SK-N-DZ (cell line): Measurements from ENCODE around the genes COPS9, ANKMY1, KIF1A and MAB21L4.

GRCh38 chr2:239381562-239382289, 19.1 kb downstream of the HDAC4 start:
RAMPAGE:
- cytosol, long total RNA: no peak
- nucleus, long total RNA: no peak

DNA sequence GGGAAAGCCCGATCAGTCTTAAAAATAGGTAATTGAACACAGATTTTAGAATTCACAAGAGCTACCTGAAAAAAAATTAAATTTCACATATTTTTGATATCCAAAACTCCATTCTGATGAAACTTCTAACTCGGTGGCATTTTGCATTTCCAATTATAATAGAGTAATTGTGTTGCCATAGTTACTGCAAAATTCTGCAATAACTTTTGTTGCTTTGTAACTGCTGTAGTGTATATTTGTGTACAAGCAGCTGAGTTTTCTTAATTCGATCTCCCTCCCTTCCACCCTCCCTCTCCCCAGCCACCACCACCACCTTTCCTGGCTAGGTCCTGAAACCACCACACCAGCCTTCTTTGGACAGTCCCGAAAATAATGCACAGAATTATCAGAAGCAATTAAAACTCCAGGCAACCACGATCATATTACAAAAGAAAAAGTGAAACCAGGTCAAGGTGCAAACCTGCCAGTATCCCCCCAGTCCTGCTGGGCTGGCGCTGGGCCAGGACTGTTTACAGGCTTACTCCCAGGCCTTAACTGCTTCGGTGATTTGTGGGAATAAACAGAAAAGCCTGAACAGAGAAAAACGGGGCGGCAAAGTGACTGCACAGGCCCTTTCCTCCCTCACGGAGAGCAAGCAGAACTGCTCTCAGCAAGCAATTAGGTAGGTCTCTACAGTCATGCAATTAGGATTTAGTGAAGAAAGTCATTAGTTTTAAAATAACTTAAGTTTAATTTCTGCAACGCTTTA, 1.5 kb downstream of the HDAC4 start:
RAMPAGE:
- cytosol, long total RNA: no peak
- nucleus, long total RNA: no peak

RAMPAGE:
- cytosol, long total RNA: no peak
- nucleus, long total RNA: no peak
Observed at GRCh38 chr2:239465183-239466243, 64.7 kb upstream of the HDAC4 start.

GRCh38 chr2:239606052-239606434, 205.2 kb upstream of the HDAC4 start:
RAMPAGE:
- cytosol, long total RNA: no peak
- nucleus, long total RNA: no peak

GRCh38 chr2:240130575-240130980, 5.5 kb downstream of the COPS9 start:
RAMPAGE:
- cytosol, long total RNA: no peak
- nucleus, long total RNA: no peak

DNA sequence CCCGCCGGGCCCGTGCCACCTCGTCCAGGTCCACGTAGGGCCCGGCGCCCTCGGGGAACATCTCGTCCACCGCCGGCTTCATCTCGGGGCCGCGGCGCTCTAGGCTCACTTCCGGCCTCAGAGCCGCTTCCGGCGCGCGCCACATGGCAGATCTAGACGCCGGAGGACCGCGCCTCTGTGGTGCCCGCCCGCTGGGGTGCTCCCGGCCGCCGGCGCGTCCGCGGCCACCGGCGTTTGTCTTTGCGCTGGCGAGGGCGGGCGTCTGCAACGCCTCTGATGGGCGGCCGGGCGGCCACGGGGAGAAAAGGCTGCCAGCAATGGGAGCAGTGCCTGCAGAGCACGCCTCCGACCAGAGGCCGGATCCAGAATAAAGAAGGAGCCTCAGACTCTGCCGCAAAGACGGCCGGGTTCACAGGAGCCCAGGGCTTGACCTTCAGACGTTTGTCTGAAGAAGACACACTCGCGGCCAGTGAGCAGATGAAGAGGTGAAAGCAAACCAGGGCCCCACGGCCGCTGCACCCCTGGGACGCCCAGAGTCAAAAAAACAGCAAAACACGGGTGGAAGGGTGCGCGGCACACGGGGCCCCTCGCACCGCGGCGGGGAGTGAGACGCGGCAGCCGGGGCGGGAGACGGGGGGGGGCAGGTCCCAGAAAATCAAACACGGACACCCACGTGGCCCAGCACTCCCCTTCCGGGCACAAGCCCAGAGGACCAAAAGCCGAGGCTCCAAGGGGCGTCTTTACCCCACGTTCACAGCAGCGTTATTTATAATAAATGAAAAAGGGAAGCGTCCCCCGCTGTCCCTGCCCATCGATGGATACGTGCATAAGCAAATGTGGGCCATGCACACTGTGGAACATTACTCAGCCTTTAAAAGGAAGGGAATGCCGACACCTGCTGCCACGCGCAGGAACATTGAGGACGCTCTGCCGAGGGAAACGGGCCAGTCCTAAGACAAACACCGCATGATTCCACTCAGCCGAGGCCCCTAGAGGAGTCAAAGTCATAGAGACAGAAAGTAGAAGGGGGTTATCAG, at the start of gene COPS9:
Gene COPS9 (minus strand): TSS at position 103 of the 1,037 bp plus-strand sequence.
RAMPAGE:
- cytosol, long total RNA: start-site peak on the minus strand centred at position 90 of the sequence, 27 bp wide, 2,134 and 1,574 reads in 2 replicates
- nucleus, long total RNA: no peak

DNA sequence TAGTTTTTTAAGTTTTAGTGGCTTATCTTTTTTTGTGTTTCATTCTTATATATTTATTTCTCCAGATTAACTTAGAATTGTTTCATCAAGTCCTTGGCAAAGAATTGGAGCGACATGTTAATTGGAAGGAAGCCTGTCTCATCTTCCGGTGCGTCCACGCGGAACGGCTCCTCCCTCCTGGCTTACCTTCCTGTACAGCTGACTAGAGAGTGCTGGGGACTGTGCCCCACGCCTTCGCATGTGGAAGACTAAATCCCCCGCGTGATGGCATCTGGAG, 103.9 kb upstream of the OTOS start:
RAMPAGE:
- cytosol, long total RNA: no peak
- nucleus, long total RNA: no peak

RAMPAGE:
- cytosol, long total RNA: no peak
- nucleus, long total RNA: no peak
Observed at GRCh38 chr2:240450939-240451572, 15.6 kb downstream of the GPC1 start.

DNA sequence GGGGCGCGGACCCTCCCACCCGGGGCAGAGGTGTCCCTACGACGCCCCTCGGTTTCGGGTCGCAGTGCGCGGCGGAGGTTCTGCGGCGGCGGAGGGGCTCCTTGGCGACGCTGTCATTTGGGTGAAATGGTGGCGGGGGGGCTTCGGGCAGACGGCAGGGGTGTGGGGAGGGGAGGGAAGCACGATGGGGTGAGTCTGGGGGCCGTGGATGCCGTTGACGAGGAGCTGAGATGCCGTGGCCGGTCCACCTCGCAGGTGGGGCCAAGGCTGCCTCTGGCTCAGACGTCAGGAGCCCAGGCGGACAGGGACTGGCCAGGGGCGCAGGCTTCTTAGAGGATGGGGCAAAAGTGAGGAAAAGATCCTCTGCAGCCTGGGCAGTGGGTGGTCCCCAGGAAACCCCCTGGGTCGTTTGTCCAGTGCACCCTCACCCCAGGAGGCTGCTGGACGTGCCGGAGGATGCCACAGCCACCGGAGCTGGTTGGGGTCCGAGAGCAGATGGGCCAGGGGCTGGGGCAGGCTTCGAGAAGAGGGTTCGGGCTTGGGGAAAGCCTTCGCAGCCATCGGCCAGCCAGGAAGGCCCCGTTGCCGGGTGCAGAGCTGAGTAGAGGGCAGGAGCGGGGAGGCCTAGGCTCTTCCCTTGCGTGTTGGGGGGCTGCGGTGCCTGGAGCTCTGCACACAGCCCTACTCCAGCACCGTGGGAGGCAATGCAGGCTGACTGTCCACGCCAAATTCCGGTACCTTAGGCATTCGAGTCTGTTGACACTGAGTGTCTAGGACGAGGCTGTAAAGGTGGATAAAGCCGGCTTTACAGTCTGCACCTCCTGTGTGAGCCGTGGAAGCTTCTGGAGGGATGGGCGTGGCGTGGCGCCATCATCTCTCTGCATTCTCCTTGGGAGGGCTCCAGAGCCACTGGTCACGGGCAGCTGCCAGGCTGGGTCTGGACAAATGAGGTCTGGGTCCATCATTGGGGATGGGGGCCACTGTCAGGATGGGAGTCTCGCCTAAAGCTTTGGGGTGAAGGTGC, 18.8 kb downstream of the GPC1 start:
RAMPAGE:
- cytosol, long total RNA: no peak
- nucleus, long total RNA: no peak

RAMPAGE:
- cytosol, long total RNA: no peak
- nucleus, long total RNA: no peak
Observed at GRCh38 chr2:240455589-240457092, 20.7 kb downstream of the GPC1 start.

RAMPAGE:
- cytosol, long total RNA: no peak
- nucleus, long total RNA: no peak
Observed at GRCh38 chr2:240557188-240558365, at the start of gene ANKMY1. TSS of gene ANKMY1 (minus strand) at chr2:240557988.

DNA sequence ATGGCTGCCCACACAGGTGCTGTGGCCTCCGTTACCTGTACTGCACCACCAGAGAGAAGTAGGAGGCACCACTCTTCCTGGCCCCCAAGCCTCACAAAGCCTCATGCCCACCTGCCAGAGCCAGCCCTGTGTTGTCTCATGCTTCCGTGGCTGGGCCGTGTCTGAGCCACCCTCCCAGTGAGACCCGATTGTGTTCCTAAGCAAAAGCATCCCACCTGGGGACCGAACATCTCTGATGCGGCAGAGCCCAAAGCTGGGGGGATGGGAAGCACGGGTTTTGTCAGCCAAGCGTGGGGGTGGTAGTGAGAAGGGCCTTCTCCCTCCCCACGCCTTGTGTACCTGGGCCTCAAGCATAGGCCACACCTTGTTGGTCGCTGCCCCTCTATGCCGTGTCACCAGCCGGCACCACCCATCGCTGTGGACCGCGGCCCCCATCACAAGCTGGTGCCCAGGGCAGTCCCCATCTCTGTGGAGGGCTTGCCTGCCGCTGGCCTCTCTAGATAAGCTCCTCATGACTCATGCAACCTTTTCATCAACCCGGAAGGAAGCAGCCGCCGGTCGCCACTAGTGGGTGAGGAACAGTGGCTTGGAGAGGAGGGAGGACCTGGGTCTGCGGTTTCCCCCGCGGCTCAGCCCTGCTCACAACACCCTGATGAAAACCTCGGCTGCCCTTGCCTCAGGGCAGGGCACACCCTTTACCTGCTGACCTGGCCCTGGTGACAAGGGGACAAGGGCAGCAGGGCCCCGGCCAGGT, 2.7 kb upstream of the RNPEPL1 start:
RAMPAGE:
- cytosol, long total RNA: no peak
- nucleus, long total RNA: no peak

RAMPAGE:
- cytosol, long total RNA: no peak
- nucleus, long total RNA: no peak
Observed at GRCh38 chr2:240573505-240574204, 5.4 kb downstream of the RNPEPL1 start.

DNA sequence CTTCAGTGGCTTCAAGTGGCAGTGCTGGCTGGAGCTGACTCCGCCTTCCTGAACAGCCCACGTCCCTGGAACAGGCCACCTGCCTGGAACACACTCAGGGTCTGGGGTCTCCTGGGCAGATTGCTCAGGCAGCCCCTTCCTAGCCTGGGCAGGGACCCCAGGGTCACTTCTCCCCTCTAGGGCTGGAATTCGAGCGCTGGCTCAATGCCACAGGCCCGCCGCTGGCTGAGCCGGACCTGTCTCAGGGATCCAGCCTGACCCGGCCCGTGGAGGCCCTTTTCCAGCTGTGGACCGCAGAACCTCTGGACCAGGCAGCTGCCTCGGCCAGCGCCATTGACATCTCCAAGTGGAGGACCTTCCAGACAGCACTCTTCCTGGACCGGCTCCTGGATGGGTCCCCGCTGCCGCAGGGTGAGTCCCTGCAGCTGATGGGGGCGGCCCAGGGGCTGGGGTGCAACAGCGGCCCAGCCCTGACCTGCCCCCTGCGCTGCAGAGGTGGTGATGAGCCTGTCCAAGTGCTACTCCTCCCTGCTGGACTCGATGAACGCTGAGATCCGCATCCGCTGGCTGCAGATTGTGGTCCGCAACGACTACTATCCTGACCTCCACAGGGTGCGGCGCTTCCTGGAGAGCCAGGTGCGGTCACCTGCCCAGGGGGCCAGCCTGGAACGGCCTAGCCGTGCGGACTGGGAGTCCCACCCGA, 8.2 kb downstream of the RNPEPL1 start:
RAMPAGE:
- cytosol, long total RNA: no peak
- nucleus, long total RNA: no peak

RAMPAGE:
- cytosol, long total RNA: start-site peak on the minus strand at chr2:240820156-240820214, 573 and 435 reads in 2 replicates
- nucleus, long total RNA: no peak
Observed at GRCh38 chr2:240820049-240820932, at the start of gene KIF1A. TSS of gene KIF1A (minus strand) at chr2:240820219.

GRCh38 chr2:240875467-240876229, 7.0 kb downstream of the AGXT start:
RAMPAGE:
- cytosol, long total RNA: no peak
- nucleus, long total RNA: no peak

GRCh38 chr2:240876230-240877506, 8.0 kb downstream of the AGXT start:
RAMPAGE:
- cytosol, long total RNA: no peak
- nucleus, long total RNA: no peak

GRCh38 chr2:240893160-240894166, 2.5 kb downstream of the MAB21L4 start:
RAMPAGE:
- cytosol, long total RNA: no peak
- nucleus, long total RNA: no peak

DNA sequence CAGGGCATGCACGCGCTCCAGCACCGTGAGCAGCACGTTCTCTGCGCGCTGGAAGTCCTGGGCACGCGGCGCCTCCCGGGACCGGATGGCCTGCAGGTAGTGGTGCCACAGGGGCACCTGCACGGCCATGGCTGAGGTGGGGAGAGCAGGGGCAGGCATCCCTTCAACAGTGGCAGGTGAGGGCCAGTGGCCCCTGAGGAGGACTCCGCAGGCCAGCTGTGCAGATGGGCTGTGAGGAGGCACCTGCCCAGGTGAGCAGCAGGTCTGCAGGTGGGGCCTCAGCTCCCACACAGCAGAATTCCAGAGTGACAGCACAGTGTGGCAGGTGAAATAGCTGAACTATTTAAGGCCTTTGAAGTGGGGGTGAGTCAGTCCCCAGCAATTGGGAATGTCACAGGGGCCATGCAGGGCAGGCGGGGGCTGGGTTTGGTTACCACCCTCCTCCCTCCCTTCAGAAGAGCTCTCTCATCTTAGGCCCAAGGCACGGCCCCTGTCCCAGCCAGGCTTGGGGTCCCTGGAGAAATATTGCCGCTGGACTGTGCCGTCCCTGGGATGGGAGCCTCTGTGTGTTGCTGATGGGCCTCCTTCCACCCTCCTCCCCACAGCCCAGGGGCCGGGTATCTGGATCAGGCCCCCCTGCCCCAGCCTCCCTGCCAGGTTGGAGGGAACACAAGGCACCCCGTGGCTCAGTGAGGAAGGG, at the start of gene MAB21L4:
Gene MAB21L4 (minus strand): TSS at position 318 of the 700 bp plus-strand sequence.
RAMPAGE:
- cytosol, long total RNA: no peak
- nucleus, long total RNA: no peak

DNA sequence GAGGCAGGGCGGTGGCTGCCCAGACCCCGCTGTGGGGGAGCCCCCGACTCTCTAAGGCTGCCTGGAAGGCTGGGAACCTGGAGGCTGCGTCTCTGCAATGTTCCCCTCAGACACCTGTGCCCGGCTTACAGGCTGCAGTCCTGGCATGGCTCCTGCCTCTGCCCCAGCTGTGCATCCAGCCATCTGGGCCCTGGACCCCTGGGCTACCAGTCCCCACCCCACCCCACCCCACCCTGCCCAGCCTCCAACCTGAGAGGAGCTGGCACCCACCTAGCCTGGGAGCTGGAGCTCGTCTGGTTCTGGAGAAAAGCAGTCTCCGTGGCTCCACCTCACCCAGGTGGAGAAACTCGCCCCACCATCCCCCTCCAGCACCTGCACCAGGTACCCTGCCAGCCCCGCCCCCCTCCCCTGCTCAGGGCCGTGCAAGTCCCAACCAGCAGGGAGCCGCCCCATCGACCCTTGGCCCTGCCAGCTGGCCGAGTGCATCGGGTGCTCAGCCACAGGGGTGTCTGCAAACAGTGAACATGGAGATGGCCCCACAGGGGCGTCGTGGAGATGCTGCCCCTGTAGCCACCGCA, 672 bp upstream of the MAB21L4 start:
RAMPAGE:
- cytosol, long total RNA: no peak
- nucleus, long total RNA: no peak